ENCODE measurements around the genes AOX1, CLK1 and CASP10.

DNA sequence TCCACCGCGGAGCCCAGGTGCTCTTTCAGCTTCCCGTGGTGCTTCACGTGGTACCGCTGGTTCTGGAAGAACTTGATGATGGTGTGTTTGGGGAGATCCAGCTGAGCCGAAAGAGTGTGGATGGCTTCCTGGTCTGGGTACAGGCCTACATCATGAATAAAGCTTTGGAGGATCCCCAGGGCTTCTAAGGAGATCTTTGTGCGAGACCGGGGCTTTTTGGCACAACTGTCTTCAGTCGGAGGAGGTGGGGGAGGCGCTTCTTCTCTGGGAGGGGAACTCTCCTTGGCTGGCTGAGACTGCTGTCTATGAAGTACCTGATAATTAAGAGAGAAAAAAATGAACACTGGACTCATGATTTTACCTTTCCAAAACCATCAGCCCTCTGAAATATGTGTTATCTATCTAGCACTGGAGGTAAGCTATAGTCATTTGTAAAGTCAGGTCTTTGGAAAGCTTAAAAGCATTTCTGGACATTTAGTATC lies 185.3 kb downstream of the SATB2 start:
- PRO-cap, result no peak
CAGE:
- cytosol, long polyA minus RNA, result no peak
- cytosol, long polyA plus RNA, result no peak
- long polyA plus RNA, result no peak
- nucleus, long polyA minus RNA, result no peak
- nucleus, long polyA plus RNA, result no peak

- PRO-cap, result bidirectional peak, plus-strand start at chr2:199459735, minus-strand start at chr2:199459694
CAGE:
- cytosol, long polyA minus RNA, result no peak
- cytosol, long polyA plus RNA, result no peak
- long polyA plus RNA, result no peak
- nucleus, long polyA minus RNA, result start-site peak on the minus strand at chr2:199459308-199459321, 24 reads
- nucleus, long polyA plus RNA, result no peak
These were observed 1.7 kb upstream of the SATB2 start for GRCh38 chr2:199459203-199460138.

- PRO-cap, result no peak
CAGE:
- cytosol, long polyA minus RNA, result no peak
- cytosol, long polyA plus RNA, result no peak
- long polyA plus RNA, result no peak
- nucleus, long polyA minus RNA, result no peak
- nucleus, long polyA plus RNA, result no peak
These were observed 2.7 kb upstream of the SATB2 start for GRCh38 chr2:199460313-199460954.

DNA sequence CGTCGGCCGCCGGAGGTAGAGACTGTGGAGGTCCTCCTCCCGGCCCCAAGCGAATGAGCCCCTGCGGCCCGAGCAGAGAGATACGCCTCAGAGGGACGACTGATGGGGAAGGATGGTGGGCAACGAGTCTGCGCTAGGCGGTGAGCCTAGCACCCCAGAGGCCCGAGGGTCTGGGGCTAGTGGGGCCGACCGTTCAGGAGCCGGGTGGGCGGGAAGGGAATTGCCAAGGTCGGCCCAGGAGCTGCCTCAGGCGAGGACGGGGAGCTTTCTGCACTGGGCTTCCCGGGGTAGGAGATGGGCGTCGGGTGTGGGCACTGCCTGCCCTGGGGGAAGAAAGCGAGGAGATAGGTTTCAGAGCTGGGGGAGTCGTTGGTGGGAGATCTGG lies 4.9 kb upstream of the SATB2 start:
- PRO-cap, result no peak
CAGE:
- cytosol, long polyA minus RNA, result no peak
- cytosol, long polyA plus RNA, result no peak
- long polyA plus RNA, result no peak
- nucleus, long polyA minus RNA, result no peak
- nucleus, long polyA plus RNA, result no peak

GRCh38 chr2:200363737-200364279 lies 57.3 kb downstream of the SPATS2L start:
- PRO-cap, result no peak
CAGE:
- cytosol, long polyA minus RNA, result no peak
- cytosol, long polyA plus RNA, result no peak
- long polyA plus RNA, result no peak
- nucleus, long polyA minus RNA, result no peak
- nucleus, long polyA plus RNA, result no peak

DNA sequence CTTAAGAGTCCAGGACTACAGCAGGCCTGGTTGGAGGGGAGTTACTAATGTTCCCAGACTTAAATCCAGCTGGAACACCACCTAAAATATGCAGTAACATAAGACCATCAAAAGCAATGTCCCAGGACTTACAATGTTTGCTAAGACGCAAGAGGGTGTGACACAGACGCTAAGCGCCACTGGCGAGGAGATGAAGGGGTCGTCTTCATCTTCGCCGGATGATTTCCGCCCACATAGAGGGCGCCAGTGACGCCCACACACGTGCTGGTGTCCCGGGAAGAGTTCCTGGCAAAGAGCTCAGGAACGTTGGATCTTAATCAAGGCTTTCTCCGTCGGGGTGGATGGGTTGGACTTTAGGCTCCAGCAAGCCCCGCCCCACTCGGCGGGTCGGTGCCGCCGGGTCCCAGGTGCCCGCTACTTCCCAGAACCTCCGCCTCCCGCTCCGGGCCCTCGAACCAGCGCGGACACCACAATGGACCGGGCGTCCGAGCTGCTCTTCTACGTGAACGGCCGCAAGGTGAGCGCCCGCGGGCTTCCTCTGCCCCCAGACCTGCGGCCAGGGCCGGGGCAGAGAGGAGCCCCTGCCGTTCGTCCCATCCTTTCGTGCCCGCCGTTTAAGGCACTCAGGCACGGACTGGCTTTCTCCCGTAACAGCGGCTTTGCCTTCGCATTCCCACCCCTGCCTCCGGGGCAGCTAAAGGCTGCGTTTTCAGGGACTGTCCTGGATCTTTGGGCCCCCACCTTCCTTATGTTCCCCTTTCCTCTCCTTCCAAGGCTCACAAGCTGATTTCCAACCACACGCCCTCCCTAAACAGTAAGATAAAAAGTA lies at the start of gene AOX1:
Gene AOX1 (plus strand): TSS at position 378 of the 829 bp plus-strand sequence.
- PRO-cap, result no peak
CAGE:
- cytosol, long polyA minus RNA, result no peak
- cytosol, long polyA plus RNA, result no peak
- long polyA plus RNA, result no peak
- nucleus, long polyA minus RNA, result no peak
- nucleus, long polyA plus RNA, result no peak

DNA sequence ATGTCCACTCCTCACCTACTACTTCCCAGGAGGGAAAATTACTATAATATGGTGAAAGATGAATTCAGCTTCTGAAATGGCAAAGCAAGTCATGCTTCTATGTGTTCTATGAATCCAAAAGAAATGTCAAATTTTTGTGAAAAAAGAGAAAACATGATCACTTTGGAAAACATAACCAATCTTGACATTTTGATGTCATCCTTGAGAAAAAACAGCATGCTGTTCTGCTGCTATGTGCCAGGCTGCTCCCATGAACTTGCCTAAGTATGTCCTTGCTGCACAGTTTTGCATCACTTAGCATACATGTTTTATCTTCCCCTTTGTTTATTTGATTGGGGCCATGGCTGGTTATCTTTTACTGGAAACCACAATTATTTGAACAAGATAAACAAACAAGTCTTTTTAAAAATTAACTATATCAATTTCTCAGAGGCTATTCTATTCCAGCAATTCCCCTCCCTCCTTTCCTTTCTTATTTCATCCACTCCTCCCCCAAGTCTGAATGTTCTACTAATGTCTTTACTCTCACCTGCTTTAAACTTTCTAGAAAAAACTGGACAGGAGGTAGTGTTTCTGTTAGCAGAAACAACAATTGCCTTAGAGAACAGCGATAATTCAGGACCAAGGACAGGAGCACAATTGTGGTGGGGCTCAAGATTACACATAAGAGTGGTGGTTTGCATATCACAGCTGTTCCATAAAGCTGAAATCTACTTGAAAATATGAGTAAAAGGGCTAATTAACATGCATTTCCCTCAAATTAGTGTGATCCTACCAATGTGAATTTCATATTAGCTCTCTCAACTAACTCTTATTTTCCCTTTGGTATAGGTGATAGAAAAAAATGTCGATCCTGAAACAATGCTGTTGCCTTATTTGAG lies 6.7 kb downstream of the AOX1 start:
- PRO-cap, result no peak
CAGE:
- cytosol, long polyA minus RNA, result no peak
- cytosol, long polyA plus RNA, result no peak
- long polyA plus RNA, result no peak
- nucleus, long polyA minus RNA, result no peak
- nucleus, long polyA plus RNA, result no peak

GRCh38 chr2:200602467-200602952 lies 16.7 kb downstream of the AOX1 start:
- PRO-cap, result no peak
CAGE:
- cytosol, long polyA minus RNA, result no peak
- cytosol, long polyA plus RNA, result no peak
- long polyA plus RNA, result no peak
- nucleus, long polyA minus RNA, result no peak
- nucleus, long polyA plus RNA, result no peak

GRCh38 chr2:200788271-200788805 lies 23.4 kb upstream of the BZW1 start:
- PRO-cap, result bidirectional peak, plus-strand start at chr2:200788623, minus-strand start at chr2:200788467
CAGE:
- cytosol, long polyA minus RNA, result no peak
- cytosol, long polyA plus RNA, result no peak
- long polyA plus RNA, result no peak
- nucleus, long polyA minus RNA, result start-site peak on the plus strand at chr2:200788605-200788620, 22 reads
- nucleus, long polyA plus RNA, result no peak

DNA sequence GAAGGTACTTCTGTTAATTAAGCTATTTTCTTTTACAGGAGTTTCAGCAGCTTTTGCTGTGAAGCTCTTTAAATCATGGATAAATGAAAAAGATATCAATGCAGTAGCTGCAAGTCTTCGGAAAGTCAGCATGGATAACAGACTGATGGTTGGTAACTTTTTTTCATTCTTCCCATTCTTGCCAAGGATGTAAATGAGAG lies 6.1 kb downstream of the BZW1 start:
- PRO-cap, result no peak
CAGE:
- cytosol, long polyA minus RNA, result no peak
- cytosol, long polyA plus RNA, result no peak
- long polyA plus RNA, result no peak
- nucleus, long polyA minus RNA, result no peak
- nucleus, long polyA plus RNA, result no peak

DNA sequence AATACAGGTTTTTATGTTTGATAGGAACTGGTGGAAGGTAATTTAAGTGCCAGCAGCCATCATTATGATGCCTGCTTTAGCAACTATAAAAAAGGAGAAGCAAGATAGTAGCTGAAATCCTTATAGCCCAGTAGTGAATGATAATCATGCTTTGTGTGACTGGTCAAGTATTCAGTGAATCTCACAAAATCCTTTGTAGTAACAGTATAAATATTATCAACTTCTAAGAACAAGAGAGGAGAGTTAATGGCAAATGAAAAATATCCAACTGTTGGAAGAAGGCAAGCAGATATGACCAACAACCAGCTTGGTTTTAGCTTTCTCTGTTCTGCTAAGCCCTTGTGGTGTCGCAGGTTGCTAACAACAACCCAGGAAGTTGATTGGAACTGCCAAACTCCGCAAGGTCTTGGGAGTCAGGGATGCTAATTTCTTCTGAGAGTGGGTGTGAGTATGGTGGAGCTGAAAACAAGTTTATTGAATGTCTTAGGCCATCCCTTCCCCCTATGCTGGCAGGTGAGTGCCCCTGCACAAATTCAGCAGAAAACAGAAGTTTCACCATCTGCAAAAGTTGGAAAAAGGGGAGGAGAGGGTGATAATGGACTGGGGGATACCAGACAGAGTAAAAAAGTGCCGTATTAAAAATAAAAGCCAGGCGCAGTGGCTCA lies 17.5 kb downstream of the BZW1 start:
- PRO-cap, result no peak
CAGE:
- cytosol, long polyA minus RNA, result no peak
- cytosol, long polyA plus RNA, result no peak
- long polyA plus RNA, result no peak
- nucleus, long polyA minus RNA, result no peak
- nucleus, long polyA plus RNA, result no peak

DNA sequence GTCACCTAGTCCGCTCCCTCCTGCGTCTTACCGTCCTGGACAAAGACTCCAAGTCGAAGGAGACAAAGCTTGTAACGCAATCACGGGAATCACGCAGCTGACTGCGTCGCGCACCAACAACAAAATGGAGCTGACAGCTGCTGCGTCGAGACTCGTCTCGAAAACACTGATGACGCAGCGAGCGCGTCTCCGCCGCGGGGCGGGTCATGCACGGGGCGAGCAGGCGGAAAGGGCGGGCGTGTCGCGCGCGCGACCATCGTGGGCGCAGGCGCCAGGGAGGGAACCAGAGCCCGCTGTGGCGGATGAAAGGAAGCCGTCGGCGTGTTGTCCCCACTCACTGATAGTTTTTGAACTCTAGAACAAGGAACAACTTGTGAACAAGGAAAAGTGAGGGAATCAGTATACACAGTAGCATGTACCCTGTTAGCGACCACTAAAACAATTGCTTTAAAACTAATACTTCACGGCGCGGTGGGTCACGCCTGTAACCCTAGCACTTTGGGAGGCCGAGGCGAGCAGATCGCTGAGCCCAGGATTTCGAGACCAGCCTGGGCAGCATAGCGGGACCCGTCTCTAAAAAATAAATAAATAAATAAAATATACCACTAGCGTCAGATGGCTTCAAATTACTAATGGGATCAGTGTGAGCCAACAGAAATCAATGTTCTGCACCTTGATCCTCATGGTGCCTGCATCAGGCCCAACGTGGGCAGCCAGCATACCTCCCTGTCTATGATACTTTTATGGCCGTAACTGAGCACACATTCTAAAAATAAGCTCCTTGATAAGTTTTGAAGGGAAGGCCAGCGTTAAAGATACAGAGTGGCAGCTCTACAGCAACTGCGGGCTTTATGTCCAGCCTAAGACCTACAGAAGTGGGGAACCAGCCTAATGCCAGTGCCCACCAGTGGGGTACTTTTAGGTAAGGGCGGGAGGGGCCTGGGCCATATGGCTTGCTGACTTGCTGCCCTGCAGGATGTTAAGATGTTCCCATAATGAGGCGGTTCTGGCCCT lies at the start of gene CLK1:
Gene CLK1 (minus strand): TSS at position 126 of the 1,014 bp plus-strand sequence.
- PRO-cap, result bidirectional peak, plus-strand start at position 286 of the sequence, minus-strand start at position 126 of the sequence
CAGE:
- cytosol, long polyA minus RNA, result no peak
- cytosol, long polyA plus RNA, result start-site peak on the minus strand centred at position 126 of the sequence, 6 bp wide, 233 and 227 reads in 2 replicates
- long polyA plus RNA, result no peak
- nucleus, long polyA minus RNA, result start-site peak on the minus strand centred at position 127 of the sequence, 65 bp wide, 1,904 reads
- nucleus, long polyA plus RNA, result no peak

GRCh38 chr2:201114990-201115440 lies 949 bp upstream of the CFLAR start:
- PRO-cap, result no peak
CAGE:
- cytosol, long polyA minus RNA, result no peak
- cytosol, long polyA plus RNA, result no peak
- long polyA plus RNA, result no peak
- nucleus, long polyA minus RNA, result no peak
- nucleus, long polyA plus RNA, result no peak

- PRO-cap, result bidirectional peak, plus-strand start at chr2:201183141, minus-strand start at chr2:201182935
CAGE:
- cytosol, long polyA minus RNA, result start-site peak on the plus strand at chr2:201183112-201183143, 330 reads
- cytosol, long polyA plus RNA, result start-site peak on the plus strand at chr2:201183140-201183165, 153 and 183 reads in 2 replicates
- long polyA plus RNA, result start-site peak on the plus strand at chr2:201183133-201183152, 254 and 418 reads in 2 replicates
- nucleus, long polyA minus RNA, result start-site peak on the plus strand at chr2:201182890-201182929, 32 reads; start-site peak on the plus strand at chr2:201183145-201183184, 331 reads
- nucleus, long polyA plus RNA, result start-site peak on the plus strand at chr2:201183100-201183197, 564 and 432 reads in 2 replicates
These were observed at the start of gene CASP10 for GRCh38 chr2:201182654-201183841. CASP10 (plus strand) TSS chr2:201183141.

GRCh38 chr2:201185625-201186259 lies 2.8 kb downstream of the CASP10 start:
- PRO-cap, result no peak
CAGE:
- cytosol, long polyA minus RNA, result no peak
- cytosol, long polyA plus RNA, result no peak
- long polyA plus RNA, result no peak
- nucleus, long polyA minus RNA, result no peak
- nucleus, long polyA plus RNA, result no peak

DNA sequence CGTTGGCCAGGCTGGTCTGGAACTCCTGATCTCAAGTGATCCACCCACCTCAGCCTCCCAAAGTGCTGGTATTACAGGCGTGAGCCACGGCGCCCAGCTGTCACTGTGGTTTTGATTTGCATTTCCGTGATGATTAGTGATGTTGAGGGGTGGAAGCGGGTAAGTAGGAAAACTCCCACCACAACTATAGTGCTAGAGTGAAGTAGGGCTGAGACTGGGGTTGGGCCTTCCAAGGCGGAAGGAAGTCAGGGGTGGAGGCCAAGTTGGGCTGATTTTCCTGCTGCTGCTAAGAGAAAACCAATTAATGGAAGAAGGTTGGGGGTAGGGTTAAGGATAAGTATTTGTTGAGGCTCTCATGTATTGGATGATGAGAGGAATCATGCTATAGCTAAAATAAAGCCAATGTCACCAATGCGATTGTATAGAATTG lies 29.2 kb downstream of the CASP10 start:
- PRO-cap, result no peak
CAGE:
- cytosol, long polyA minus RNA, result no peak
- cytosol, long polyA plus RNA, result no peak
- long polyA plus RNA, result no peak
- nucleus, long polyA minus RNA, result no peak
- nucleus, long polyA plus RNA, result no peak

- PRO-cap, result bidirectional peak, plus-strand start at chr2:201698384, minus-strand start at chr2:201698057
CAGE:
- cytosol, long polyA minus RNA, result no peak
- cytosol, long polyA plus RNA, result no peak
- long polyA plus RNA, result no peak
- nucleus, long polyA minus RNA, result no peak
- nucleus, long polyA plus RNA, result no peak
These were observed 293 bp downstream of the MPP4 start for GRCh38 chr2:201698199-201698502.

- PRO-cap, result no peak
CAGE:
- cytosol, long polyA minus RNA, result no peak
- cytosol, long polyA plus RNA, result no peak
- long polyA plus RNA, result no peak
- nucleus, long polyA minus RNA, result no peak
- nucleus, long polyA plus RNA, result no peak
These were observed 452 bp downstream of the ALS2 start for GRCh38 chr2:201780280-201780682.

DNA sequence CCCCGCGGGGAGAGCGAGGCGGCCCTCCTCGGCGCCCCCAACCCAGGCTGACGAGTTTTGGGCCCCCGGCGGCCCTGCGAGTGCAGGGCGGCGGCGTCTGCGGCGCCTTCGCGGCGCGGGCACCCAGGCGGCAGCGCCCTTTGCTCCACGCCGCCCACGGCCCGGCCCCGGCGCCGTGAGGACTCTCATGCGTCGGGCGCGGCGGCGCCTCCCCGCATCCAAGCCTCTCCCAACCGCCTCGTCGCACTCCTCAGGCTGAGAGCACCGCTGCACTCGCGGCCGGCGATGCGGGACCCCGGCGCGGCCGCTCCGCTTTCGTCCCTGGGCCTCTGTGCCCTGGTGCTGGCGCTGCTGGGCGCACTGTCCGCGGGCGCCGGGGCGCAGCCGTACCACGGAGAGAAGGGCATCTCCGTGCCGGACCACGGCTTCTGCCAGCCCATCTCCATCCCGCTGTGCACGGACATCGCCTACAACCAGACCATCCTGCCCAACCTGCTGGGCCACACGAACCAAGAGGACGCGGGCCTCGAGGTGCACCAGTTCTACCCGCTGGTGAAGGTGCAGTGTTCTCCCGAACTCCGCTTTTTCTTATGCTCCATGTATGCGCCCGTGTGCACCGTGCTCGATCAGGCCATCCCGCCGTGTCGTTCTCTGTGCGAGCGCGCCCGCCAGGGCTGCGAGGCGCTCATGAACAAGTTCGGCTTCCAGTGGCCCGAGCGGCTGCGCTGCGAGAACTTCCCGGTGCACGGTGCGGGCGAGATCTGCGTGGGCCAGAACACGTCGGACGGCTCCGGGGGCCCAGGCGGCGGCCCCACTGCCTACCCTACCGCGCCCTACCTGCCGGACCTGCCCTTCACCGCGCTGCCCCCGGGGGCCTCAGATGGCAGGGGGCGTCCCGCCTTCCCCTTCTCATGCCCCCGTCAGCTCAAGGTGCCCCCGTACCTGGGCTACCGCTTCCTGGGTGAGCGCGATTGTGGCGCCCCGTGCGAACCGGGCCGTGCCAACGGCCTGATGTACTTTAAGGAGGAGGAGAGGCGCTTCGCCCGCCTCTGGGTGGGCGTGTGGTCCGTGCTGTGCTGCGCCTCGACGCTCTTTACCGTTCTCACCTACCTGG lies 1.1 kb downstream of the FZD7 start:
- PRO-cap, result no peak
CAGE:
- cytosol, long polyA minus RNA, result no peak
- cytosol, long polyA plus RNA, result no peak
- long polyA plus RNA, result no peak
- nucleus, long polyA minus RNA, result no peak
- nucleus, long polyA plus RNA, result no peak

- PRO-cap, result no peak
CAGE:
- cytosol, long polyA minus RNA, result no peak
- cytosol, long polyA plus RNA, result no peak
- long polyA plus RNA, result no peak
- nucleus, long polyA minus RNA, result no peak
- nucleus, long polyA plus RNA, result no peak
These were observed 1.5 kb downstream of the NOP58 start for GRCh38 chr2:202266788-202267832.

Measured in endothelial cell of umbilical vein (primary cell).